Epithelial cell of prostate (primary cell): ENCODE data around the gene MEP1A.

DNA sequence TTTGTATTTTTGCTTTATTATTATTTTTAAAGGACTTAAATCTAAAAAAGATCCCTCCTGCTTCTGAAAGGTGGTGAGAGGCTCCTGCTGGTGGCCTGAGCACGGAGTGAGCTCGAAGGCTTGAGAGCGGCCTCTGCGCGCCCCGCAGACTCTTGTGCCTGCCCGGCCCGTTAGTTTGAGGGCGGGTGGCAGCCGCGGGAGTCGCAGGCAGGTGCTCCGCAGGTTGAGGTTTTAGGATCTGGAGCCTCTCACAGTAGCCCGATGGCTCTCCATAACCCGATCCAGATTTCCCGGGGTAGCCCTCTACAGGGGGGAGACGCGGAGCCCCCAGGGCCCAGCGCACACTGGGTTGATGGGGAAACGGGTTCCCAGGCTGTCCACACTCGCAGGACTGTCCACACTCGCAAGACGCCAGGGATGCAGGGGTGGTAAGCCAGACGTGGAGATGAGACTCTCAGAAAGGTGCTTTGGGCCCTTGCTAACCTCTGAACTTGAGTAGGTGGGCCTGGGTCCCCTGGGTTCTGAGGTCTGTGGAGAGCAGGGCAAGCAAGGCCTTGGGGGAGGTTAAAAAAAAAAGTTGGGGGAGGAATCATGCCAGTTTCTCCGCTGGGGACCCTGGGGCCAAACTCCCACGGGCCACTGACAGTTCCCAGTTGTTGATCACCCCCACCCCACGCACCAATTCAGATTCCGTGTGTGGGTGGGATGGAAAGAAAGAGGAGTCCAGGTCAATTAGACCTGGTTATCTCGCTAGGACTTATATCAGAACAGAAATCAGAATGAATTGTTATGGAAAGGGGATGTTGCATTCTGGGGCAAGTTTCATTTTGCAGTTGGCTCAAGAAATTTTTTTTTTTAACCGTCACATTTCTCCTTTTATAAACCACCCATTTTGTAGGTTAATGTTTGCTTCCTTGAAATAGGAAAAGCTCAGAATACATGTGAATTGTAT, 46.5 kb upstream of the SUPT3H start:
- RRBS: no CpG with 5 or more reads among the region's 30 CpGs

GRCh38 chr6:45460967-45461494, 83.3 kb upstream of the SUPT3H start:
- RRBS: no CpG with 5 or more reads among the region's 3 CpGs

DNA sequence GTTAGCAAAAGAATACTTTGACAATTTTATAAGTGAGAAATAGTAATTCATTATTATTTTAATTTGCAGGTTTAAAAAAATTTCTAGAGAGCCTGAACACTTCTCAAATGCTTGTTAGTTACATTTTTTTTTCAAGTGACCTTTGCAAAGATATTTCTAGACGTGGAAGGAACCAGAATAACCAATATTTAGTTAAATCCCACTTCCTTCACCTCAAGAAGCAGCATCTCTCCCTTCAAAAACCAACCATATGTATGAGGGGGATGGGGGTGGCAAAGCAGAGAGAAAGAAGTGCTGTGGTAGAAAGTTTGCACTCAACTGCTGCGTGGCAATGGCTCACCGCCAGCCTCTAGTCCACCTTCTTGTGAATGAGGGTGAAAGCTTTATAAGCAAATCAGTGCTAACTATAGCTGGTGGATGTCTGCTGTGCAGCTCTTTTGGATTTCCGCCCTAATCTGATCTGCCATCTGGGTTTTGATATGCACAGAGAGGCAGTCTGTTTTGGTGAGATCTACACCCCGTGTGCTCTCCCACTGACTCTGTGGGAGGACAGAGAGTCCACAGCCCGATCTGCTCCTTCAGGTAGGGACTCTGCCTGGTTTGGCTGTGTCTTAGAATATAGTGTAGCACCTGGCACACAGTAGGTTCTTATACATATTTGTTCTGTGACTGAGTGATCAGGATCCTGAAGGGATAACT, 281.2 kb upstream of the SUPT3H start:
- RRBS: no CpG with 5 or more reads among the region's 6 CpGs

GRCh38 chr6:45982941-45983650, 32.6 kb downstream of the CLIC5 start:
- RRBS: no CpG with 5 or more reads among the region's 7 CpGs

GRCh38 chr6:46010853-46011742, 4.6 kb downstream of the CLIC5 start:
- RRBS: no CpG with 5 or more reads among the region's 12 CpGs

DNA sequence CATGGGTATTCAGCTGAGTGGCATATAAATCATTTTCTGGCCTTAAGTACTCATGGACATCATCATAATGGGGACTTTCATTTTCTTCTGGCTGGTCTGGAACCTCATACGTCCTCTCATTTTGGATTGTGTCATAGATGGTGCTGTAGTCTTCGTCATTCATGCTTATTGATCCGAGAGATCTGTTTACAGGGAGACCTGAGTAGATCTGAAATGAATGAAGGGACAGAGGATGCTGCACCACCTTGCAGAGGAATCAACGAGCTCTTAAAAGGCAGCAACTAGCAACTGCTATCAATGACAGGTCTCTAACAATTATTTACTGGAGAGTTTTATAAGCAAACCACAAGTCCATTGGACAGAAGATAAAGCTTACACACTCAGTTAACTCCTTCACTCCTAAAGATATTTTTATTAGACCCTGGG, 49.7 kb upstream of the ENPP4 start:
- RRBS: no CpG with 5 or more reads among the region's 4 CpGs

- RRBS: no CpG with 5 or more reads among the region's 5 CpGs
Observed at GRCh38 chr6:46098545-46099135, 31.1 kb upstream of the ENPP4 start.

GRCh38 chr6:46399672-46400711, 91.3 kb downstream of the RCAN2 start:
- RRBS: no CpG with 5 or more reads among the region's 4 CpGs

- RRBS: no CpG with 5 or more reads among the region's 6 CpGs
Observed at GRCh38 chr6:46489424-46489883, 1.8 kb downstream of the RCAN2 start.

- RRBS: no CpG with 5 or more reads among the region's 8 CpGs
Observed at GRCh38 chr6:46793193-46793653, at the start of gene MEP1A. TSS of gene MEP1A (plus strand) at chr6:46793389.

- RRBS: no CpG with 5 or more reads among the region's 2 CpGs
Observed at GRCh38 chr6:46952865-46953142, 31.1 kb upstream of the ADGRF5 start.

DNA sequence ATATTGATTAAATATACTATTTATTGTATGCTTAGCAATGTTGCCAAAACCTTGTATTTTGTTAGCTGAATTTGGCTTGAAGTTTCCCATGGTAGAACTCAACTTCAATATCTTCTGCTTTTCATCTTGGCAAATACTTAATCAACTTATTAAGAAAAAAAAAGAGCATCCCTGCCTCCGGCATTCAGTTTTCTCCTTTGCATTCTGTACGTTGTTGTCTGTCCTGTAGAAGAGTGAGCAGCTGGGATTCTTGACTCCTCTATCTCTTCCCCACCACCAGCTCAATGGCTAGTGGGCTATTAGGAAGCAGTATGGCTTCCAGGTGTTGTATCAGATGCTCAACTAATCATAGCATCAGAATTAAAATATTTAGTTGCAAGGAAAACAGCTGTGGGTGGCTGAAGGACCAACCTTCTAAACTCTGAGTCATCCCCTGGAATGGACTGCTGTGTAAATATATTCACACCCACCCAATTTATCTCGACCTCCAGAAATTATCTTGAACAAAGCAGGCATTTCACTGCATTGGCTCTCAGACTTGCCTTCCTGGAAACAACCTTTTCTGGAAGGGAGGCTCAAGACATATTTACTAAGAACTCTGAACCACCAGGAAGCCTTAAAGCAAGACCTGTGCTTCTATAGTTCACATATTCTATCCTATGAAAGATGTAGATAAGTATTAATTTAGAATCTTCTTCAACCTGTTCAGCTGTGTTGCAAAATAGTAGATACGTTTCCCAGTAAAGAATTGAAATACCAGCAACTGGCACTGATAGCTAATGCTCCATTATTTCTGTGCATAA, 57.2 kb upstream of the CD2AP start:
- RRBS: no CpG with 5 or more reads among the region's 4 CpGs

- RRBS: no CpG with 5 or more reads among the region's 4 CpGs
Observed at GRCh38 chr6:47700173-47700518, 1.8 kb downstream of the ADGRF4 start.

- RRBS: no CpG with 5 or more reads among the region's 1 CpG
Observed at GRCh38 chr6:48111647-48111976, 615 bp upstream of the PTCHD4 start.

GRCh38 chr6:49940021-49940588, 23.9 kb downstream of the DEFB114 start:
- RRBS: no CpG with 5 or more reads among the region's 3 CpGs

- RRBS: 4% methylated on average over 3 of the region's 21 CpGs
Observed at GRCh38 chr6:50821315-50822109, 2.8 kb downstream of the TFAP2B start.

GRCh38 chr6:52125261-52125677, 37.9 kb upstream of the PKHD1 start:
- RRBS: no CpG with 5 or more reads among the region's 2 CpGs

- RRBS: no CpG with 5 or more reads among the region's 7 CpGs
Observed at GRCh38 chr6:52144347-52144650, 41.9 kb upstream of the IL17A start.

- RRBS: no CpG with 5 or more reads among the region's 10 CpGs
Observed at GRCh38 chr6:52363394-52364050, 1.6 kb downstream of the PAQR8 start.

- RRBS: no CpG with 5 or more reads among the region's 15 CpGs
Observed at GRCh38 chr6:52497399-52498353, 77.5 kb downstream of the EFHC1 start.